ENCODE measurements around the gene SCLT1.

DNA sequence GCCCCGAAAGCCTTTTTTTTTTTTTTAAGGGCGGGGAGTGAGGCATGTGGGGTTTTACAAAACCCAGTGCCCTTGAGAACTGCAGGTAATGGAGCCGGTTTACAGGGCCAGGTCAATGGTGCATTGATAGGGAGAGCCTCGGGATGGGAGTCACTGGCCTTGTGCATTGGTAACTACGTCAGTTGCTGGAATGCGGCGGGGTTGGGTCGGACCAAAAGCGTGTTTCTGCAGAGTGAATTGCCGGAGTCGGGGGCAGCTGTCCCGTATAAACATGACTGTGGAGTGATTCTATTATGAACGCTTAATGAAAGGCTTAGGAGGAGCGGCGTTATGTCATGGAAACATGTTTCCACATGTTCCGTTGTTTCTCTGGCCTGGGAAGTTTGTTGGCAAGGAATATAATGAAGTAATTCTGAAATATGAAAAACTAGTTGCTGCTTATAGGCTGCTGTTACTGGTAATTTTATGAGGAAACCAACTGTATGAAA lies 1.1 kb downstream of the HSPA4L start:
- RRBS, result no CpG with 5 or more reads among the region's 16 CpGs
CAGE:
- cytosol, long polyA plus RNA, result no peak
- long polyA plus RNA, result no peak
- nucleus, long polyA plus RNA, result no peak

DNA sequence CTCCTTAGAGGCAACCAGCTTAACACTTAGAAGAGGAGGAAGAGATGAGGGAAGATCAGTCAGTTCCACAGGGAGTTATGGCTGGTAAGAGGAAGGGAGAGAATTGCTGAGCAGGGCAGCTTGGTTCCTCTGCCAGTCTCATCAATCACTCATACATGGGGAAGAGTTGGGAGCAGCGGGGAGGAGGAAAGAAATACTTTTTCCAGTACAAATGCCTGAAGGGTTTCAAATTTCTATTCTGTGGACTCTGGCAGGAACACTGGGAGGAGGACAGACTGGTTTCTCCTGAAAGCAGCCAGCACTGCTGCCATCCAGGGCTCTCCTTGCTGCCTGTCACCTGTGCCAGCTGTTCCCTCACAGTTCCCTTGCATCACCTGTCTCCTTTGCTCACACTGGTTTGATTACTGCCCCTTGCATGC lies 59.6 kb downstream of the PGRMC2 start:
- RRBS, result no CpG with 5 or more reads among the region's 1 CpG
CAGE:
- cytosol, long polyA plus RNA, result no peak
- long polyA plus RNA, result no peak
- nucleus, long polyA plus RNA, result no peak

DNA sequence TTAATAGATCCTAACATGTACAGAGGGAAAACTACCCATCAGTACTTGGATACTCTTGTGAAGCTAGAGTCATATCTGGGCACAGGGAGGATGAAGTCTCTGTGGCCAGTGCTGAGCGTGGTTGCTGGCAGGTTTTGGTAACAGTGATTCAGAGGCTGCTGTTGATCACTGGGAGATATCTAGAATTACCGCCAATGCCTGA lies 107.1 kb upstream of the PGRMC2 start:
- RRBS, result no CpG with 5 or more reads among the region's 2 CpGs
CAGE:
- cytosol, long polyA plus RNA, result no peak
- long polyA plus RNA, result no peak
- nucleus, long polyA plus RNA, result no peak

GRCh38 chr4:128454433-128455024 lies 166.9 kb upstream of the PGRMC2 start:
- RRBS, result no CpG with 5 or more reads among the region's 8 CpGs
CAGE:
- cytosol, long polyA plus RNA, result no peak
- long polyA plus RNA, result no peak
- nucleus, long polyA plus RNA, result no peak

DNA sequence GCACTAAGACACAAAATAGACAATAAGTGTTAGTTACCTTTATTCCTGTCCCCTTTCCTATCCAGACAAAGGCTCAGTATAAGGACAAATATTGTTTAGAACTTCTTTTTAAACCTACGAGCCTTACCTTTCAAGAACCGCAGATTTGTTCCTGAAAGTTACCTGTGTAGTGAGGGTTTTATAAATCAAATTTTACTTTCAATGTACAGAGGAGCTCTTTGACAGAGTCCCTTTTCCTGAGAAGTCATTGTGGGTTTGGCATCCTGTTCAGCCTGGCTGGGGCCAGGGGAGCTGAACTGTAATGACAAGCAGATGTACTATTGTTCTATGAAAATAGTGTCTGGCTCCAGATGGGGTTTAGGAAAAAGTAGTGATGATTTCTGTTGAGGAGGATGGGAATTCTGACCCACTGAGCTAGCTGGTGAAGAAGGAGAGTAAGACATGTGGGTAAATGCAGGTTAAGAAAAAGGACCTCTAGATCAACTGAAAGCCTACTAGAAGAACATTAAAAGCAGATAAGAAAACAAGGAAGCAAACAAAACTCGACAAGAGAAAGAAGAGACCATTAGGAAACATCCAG lies 196.2 kb upstream of the PGRMC2 start:
- RRBS, result no CpG with 5 or more reads among the region's 3 CpGs
CAGE:
- cytosol, long polyA plus RNA, result no peak
- long polyA plus RNA, result no peak
- nucleus, long polyA plus RNA, result no peak

GRCh38 chr4:128783191-128783656 lies 26.3 kb upstream of the JADE1 start:
- RRBS, result no CpG with 5 or more reads among the region's 1 CpG
CAGE:
- cytosol, long polyA plus RNA, result no peak
- long polyA plus RNA, result no peak
- nucleus, long polyA plus RNA, result no peak

GRCh38 chr4:129093007-129094155 lies at the start of gene SCLT1:
Gene SCLT1, minus strand, starts transcription at chr4:129093539.
- RRBS, result no CpG with 5 or more reads among the region's 68 CpGs
CAGE:
- cytosol, long polyA plus RNA, result start-site peak on the minus strand at chr4:129093553-129093583, 56 reads; start-site peak on the plus strand at chr4:129093682-129093753, 20 reads
- long polyA plus RNA, result start-site peak on the minus strand at chr4:129093502-129093589, 133 and 98 reads in 2 replicates
- nucleus, long polyA plus RNA, result start-site peak on the minus strand at chr4:129093477-129093589, 329 reads; start-site peak on the plus strand at chr4:129093678-129093744, 30 reads

- RRBS, result no CpG with 5 or more reads among the region's 3 CpGs
CAGE:
- cytosol, long polyA plus RNA, result no peak
- long polyA plus RNA, result no peak
- nucleus, long polyA plus RNA, result no peak
Observed at GRCh38 chr4:129133739-129134117, 37.8 kb downstream of the C4orf33 start.

GRCh38 chr4:130013682-130014191 lies 917.8 kb downstream of the C4orf33 start:
- RRBS, result no CpG with 5 or more reads among the region's 13 CpGs
CAGE:
- cytosol, long polyA plus RNA, result no peak
- long polyA plus RNA, result no peak
- nucleus, long polyA plus RNA, result no peak

DNA sequence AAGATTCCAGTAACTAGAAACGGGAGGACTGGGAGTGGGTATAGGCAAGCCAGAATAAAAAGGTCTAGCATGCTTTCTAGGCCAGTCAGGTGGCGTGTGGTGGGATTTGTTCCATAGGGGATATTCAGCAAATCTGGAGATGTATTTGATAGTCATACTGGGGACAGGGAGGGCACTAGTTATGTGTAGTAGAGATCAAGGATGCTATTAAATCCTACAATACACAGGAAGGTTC lies 927.9 kb downstream of the C4orf33 start:
- RRBS, result no CpG with 5 or more reads among the region's 2 CpGs
CAGE:
- cytosol, long polyA plus RNA, result no peak
- long polyA plus RNA, result no peak
- nucleus, long polyA plus RNA, result no peak

- RRBS, result no CpG with 5 or more reads among the region's 62 CpGs
CAGE:
- cytosol, long polyA plus RNA, result no peak
- long polyA plus RNA, result no peak
- nucleus, long polyA plus RNA, result no peak
Observed at GRCh38 chr4:131975789-131976493, 1173.2 kb upstream of the PCDH10 start.

DNA sequence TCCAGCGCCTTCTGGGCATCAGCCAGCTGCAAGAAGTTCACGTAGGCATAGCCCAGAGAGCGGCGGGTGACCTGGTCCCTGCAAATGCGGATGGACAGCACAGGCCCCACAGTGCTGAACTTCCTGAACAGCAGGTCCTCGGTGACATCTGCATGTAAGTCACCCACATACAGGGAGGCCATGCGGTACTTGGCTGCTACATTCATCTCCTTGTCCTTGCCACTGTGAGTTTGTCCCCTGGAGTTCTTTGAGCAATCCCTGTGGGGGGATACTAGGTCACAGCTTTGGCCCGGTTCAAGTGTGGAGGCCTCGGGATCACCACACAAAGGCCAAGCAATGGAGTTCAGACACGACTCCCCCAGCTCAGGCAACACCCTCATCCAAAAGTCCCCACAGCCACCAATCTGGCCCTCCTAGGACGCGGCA lies 762 bp downstream of the PABPC4L start:
- RRBS, result no CpG with 5 or more reads among the region's 12 CpGs
CAGE:
- cytosol, long polyA plus RNA, result no peak
- long polyA plus RNA, result no peak
- nucleus, long polyA plus RNA, result no peak

DNA sequence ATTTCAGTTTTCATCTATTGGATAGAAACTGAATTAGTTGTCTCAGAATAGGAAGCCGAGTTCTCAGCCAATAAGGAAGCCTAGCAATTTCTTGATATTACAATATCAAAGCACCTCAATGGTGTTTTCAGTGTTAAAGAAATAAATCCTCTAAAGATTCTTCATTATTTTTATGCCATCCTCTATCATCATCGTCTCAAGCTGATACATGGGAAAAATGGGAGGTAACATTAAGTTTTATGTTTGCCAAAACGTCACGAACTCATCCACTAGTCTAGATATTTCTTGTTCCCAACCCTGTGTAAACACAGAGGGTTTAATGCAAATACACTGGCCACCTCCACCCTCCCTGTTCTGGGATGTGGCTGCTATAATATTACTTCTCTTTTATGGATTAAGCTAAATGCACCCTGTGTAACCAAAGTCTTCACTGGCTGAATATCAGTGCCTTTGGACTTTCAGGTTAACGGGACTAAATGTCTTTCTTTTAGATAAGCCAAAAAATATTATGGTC lies 103.7 kb upstream of the NOCT start:
- RRBS, result no CpG with 5 or more reads among the region's 5 CpGs
CAGE:
- cytosol, long polyA plus RNA, result no peak
- long polyA plus RNA, result no peak
- nucleus, long polyA plus RNA, result no peak

GRCh38 chr4:138954114-138954552 lies 61.4 kb upstream of the NOCT start:
- RRBS, result no CpG with 5 or more reads among the region's 2 CpGs
CAGE:
- cytosol, long polyA plus RNA, result no peak
- long polyA plus RNA, result no peak
- nucleus, long polyA plus RNA, result no peak

DNA sequence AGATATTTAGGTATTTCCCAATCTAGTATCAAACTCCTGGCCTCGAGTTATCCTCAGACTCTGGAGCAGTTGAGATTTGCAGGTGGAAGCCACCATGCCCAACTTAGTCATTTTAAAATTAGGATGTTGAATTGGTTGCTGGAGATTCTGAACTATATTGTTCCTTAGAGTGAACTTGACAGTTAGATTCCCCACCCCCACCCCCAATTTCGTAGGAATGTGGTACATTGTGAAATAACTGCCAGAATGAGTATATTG lies 2.2 kb downstream of the NOCT start:
- RRBS, result no CpG with 5 or more reads among the region's 2 CpGs
CAGE:
- cytosol, long polyA plus RNA, result no peak
- long polyA plus RNA, result no peak
- nucleus, long polyA plus RNA, result no peak

GRCh38 chr4:139049305-139049635 lies 33.7 kb downstream of the NOCT start:
- RRBS, result no CpG with 5 or more reads among the region's 6 CpGs
CAGE:
- cytosol, long polyA plus RNA, result no peak
- long polyA plus RNA, result no peak
- nucleus, long polyA plus RNA, result no peak

- RRBS, result no CpG with 5 or more reads among the region's 27 CpGs
CAGE:
- cytosol, long polyA plus RNA, result no peak
- long polyA plus RNA, result no peak
- nucleus, long polyA plus RNA, result no peak
Observed at GRCh38 chr4:139082728-139083317, 67.2 kb downstream of the NOCT start.

GRCh38 chr4:139167622-139168109 lies 9.4 kb downstream of the ELF2 start:
- RRBS, result no CpG with 5 or more reads among the region's 6 CpGs
CAGE:
- cytosol, long polyA plus RNA, result no peak
- long polyA plus RNA, result no peak
- nucleus, long polyA plus RNA, result no peak

DNA sequence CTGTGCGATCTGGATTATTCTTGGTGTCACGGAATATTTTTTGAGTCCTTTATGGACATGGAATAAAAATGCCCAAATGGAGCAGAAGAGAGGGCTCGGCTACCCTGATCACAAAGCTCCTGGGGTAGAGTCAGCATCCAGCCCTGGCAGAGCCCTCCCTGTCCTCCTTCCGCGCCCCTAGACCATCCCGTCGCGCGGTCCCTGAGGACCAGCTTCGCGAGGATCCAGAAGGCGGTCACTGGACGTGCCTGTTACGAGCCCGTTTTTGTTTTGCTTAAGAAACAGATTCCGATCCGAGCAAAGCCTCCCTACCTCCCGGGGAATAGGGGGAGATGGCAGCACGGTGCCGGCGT lies 1.1 kb downstream of the ELF2 start:
- RRBS, result 0% methylated on average over 2 of the region's 21 CpGs
CAGE:
- cytosol, long polyA plus RNA, result no peak
- long polyA plus RNA, result no peak
- nucleus, long polyA plus RNA, result no peak

DNA sequence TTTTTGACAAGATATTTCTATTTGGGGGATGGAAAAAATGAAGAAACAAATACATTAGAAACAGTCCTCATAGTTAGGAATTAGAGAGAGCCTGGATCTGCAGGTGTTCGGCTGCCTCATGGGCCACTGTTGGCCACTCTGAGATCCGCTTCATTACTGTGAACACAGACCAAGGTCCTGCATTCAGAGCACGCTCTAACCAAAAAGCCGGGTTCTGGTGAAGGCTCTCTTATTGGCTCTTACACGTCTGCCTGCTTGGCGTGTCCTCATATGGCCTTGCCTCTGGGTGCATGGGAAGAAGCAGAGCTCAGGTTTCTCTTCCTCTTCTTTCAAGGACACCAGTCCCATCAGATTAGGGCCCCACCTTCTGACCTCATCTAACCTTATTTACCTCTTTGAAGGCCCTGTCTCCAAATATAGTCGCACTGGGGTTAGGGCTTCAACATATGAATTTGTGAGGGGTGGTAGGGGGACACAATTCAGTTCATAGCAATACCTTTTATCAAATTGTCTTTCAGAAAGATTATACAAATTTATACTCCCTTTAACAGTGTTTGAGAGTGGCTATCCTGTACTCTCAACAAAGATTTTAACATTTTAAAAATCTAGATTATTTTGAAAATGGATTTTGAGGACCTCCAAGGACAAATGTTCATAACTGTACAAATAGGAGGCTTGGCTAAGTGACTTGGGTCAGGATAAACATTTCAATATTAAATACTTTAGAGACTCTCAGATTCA lies 37.1 kb upstream of the ELF2 start:
- RRBS, result no CpG with 5 or more reads among the region's 7 CpGs
CAGE:
- cytosol, long polyA plus RNA, result no peak
- long polyA plus RNA, result no peak
- nucleus, long polyA plus RNA, result no peak

Measured in H1 (cell line).